ENCODE measurements around a stretch of chr17.

DNA sequence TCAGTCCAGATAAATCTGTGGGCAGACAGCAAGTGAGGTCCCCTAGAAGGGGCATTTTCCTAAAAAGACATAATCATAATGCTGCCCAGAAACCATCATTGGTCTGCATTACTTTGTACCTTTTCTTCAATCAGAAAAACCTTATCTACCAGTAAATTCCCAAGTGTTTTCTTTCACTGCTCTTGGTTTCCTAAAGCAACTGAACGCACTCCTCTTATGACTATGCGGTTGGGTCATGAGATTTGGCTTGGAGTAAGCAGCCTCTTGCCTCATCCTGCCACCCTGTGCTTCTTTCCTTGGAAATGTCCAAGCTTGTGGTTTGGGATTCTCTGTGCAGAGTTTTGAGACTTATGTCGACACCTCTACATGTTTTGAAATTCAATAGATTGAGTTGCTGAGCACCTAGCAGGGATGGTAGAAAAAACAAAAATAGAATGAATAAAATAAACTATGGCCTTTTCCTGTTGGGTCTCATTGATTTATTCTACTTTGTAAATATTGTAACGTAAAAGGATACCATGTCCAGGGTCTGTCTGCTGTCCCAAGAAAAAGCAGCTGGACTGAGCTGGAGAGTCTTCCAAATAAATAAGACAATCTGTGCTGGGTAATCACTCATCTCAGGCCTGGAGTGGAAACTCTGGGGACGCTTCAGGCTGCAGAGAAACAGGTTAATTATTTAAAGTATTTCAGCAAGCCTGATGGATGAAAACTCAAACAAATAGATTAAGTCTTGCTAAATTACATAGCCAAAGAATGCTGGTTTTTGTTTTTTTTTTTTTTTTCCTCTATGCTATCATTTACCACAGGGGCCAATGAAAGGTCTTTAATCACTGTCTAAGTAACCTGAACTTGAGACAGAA lies 31.3 kb upstream of the KCNJ2 start:
- PRO-cap, result no peak

- PRO-cap, result unidirectional peak, plus-strand start at chr17:70756363
Measured at GRCh38 chr17:70756284-70756483, 586.9 kb downstream of the KCNJ2 start.

DNA sequence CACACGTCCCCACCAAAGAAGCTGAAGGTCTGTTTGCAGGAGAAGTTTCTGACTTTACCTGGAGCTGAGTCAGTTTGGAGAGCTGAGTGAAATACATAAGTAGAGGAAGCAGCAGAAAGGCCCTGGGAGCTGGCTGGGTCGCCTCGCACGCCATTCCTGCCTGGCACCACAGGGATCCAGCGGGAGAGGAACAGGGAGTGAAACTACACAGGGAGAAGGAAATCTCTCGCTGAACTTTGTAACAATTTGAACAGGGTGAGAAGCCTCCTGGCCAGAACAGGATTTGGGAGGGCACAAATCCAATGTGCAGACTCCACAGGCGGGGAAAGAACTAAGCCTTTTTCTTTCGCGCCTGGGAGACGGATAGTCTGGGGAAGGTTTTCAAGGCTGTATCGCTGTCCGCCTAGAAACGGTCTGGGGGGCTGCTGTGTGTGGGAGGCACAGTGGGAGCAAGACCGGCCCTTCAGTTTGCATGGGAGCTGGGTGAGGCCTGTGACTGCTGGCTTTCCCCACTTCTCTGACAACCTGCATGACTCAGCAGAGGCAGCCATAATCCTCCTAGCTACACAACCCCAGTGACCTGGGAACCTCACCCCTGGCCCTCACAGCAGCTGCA lies 778.4 kb downstream of the KCNJ2 start:
- PRO-cap, result no peak

- PRO-cap, result no peak
Measured at GRCh38 chr17:72110528-72111074, 10.2 kb upstream of the SOX9 start.

GRCh38 chr17:72115441-72116097 lies 5.3 kb upstream of the SOX9 start:
- PRO-cap, result no peak

- PRO-cap, result no peak
Measured at GRCh38 chr17:72123913-72124525, 3.2 kb downstream of the SOX9 start.

DNA sequence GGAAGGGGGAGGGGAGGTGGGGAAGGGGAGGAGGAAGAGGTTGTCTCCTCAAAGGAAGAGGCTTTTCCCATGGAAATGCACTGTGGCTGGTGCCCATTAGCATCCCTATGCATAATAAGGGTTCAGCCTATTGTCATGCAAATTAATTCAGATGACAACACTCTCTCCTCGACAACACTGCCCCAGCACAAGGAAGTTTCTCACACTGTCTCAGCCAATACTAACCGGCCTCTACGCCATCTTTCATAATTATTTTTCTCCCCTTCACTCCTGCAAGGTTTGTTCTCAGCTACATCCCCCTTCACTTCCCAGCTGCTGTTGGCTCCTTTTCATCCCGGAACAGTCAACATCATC lies 30.2 kb downstream of the SOX9 start:
- PRO-cap, result no peak

GRCh38 chr17:72413469-72414293 lies 292.9 kb downstream of the SOX9 start:
- PRO-cap, result no peak

GRCh38 chr17:72427230-72427927 lies 306.6 kb downstream of the SOX9 start:
- PRO-cap, result no peak

- PRO-cap, result no peak
Measured at GRCh38 chr17:72445418-72445993, 324.7 kb downstream of the SOX9 start.

- PRO-cap, result no peak
Measured at GRCh38 chr17:72540103-72540807, 419.4 kb downstream of the SOX9 start.

- PRO-cap, result no peak
Measured at GRCh38 chr17:72552734-72553307, 432.0 kb downstream of the SOX9 start.

DNA sequence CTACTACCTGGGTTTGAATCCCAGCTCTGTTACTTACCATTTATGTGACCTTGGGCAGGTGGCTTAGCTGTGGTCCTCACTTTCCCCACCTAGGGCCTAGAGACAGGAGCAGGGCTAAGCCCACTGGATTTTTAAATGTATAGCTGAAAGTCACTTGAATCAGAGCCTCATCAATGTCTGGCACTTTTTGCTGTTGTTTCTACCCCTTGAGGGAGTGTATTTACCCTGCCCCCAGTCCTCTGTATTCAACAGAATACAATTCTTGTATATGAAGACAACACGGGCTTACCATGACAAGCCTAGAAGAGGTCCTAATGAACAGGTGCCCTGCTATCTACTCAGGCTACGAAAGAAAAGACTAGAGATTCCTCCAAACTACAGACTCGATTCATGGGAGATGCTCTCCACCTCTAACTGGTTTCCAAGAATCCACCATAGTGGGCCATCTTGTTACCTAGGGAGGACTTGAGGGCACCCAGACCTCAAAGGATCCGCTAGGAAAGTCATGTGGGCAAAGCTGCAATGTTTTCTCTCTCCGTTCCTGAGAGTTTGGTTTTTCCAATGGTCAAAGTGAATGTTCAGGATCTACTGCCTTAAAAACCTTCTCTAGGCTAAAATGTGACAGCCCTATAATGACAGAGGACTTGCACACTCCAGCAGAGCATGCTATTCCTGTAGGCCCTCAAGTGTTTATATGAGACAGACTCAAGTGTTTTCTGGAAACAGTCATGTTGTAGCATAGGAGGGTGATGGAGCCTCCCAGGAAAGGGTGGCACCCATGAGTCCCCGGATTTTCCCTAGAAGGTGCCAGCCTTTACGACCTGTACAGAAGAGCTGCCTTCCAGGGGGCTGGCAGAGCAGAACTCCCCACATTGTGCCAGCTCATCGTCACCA lies 437.4 kb downstream of the SOX9 start:
- PRO-cap, result no peak

- PRO-cap, result no peak
Measured at GRCh38 chr17:72571432-72572416, 450.9 kb downstream of the SOX9 start.

- PRO-cap, result no peak
Measured at GRCh38 chr17:72617735-72618910, 474.4 kb downstream of the SLC39A11 start.

- PRO-cap, result no peak
Measured at GRCh38 chr17:72715993-72716709, 376.3 kb downstream of the SLC39A11 start.

DNA sequence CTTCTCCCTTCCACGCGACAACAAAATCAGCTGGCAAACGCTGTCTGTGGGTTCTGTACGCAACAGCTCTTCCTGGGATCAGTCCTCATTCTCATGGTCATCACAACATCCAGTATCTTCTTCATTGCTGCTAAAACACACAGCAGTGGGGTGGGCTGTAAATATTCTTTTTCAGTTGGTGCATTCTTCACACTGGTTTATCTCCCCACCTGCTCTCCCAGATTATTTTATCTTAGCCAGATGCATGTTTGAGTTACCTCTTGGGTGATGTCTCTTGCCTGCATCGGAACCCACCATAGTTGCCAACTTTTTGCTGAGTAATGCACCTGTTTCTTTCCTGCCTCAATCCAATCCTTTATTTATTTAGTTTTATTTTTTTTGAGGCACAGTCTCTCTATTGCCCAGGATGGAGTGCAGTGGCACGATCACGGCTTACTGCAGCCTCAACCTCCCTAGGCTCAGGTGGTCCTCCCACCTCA lies 363.6 kb downstream of the SLC39A11 start:
- PRO-cap, result no peak

DNA sequence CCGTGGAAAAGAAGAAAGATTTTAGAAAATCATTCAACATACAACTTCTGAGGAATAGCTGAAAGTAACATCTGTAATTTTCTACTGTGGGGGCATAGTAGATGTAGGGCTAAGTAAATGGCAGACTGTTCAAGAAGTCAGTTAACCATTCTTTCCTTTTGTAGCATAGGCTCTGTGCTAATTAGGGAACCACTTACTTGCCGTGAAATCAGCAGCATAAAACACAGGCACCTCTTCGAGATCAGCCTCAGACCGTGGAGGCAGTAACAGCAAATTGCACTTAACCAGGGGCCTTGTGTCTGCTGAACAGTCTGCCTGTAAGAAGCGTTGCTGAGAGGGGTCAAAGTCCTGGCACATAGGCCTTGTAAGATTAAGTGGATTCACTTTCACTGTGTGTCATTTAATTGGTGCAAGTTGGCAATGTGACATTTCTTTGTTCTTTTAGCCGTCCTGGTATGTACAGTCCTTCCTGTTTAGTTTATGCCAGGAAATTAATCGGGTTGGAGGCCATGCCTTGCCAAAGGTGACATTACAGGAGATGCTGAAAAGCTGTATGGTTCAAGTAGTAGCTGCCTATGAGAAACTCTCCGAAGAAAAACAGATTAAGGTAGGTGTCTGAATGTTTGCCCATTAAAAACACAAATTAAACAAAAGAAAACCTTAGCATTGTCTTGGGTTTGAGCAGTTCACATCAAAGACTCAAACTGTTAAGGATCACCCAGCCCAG lies 10.5 kb downstream of the COG1 start:
- PRO-cap, result no peak

DNA sequence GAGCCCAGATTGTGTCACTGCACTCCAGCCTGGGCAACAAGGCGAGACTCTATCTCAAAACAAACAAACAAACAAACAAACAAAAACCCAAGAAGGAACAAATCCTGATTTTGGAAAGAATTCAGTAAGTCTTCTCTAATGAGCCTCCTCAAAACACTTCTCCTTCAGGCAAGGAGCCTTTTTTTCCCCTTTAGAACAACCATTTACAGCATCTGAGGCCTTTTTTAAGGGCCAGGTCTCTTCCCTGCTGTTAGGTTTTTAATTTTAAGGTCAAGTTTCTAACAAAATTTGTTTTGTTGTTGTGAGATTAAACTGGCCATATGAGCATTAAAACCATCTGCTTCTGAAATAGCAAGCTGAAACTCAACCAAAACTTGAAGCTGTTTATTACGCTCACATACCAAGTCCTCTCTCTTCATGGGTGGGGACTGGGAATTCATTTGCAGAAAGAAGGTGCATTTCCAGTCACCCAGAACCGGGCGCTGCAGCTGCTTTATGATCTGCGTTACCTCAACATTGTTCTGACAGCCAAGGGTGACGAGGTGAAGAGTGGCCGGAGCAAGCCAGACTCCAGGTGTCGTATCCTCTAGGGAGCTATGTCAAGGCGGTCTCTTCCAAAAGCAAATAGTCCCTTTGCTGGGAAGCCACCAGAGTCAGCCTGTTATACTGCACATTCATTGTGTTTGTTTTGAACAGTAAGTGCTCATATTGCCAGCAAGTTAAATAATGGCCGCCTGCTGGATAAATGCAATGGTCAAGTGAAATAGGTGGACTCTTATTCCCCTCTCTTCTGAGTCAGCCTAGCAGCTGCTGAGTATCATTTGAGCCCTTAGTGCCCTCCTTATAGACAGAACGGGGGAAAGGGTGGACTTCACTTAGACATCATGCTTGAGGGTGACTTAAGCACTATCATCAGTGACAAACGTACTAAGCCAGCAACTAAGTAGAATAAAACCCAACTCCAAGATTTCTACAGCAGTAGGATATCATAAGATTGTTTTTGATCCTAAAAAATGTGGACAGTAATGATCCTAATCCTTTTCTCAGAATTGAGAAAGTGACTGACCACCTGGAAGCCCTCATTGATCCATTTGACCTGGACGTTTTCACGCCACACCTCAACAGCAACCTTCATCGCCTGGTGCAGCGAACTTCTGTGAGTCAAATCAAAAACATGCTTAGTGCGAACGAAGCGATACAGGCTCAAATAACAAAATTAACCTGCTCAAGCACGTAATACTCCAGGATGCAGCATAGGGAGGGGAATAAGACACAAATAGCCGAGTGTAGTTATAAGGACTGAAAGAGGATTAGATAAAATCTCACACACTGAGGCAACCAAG lies 12.7 kb downstream of the COG1 start:
- PRO-cap, result no peak

GRCh38 chr17:73231208-73231920 lies 830 bp downstream of the FAM104A start:
- PRO-cap, result no peak

Data from colic lymph node (tissue), 1 donor.